Islet of Langerhans (tissue), 1 donor: ENCODE data around the genes ALG11 and PRR20A.

DNA sequence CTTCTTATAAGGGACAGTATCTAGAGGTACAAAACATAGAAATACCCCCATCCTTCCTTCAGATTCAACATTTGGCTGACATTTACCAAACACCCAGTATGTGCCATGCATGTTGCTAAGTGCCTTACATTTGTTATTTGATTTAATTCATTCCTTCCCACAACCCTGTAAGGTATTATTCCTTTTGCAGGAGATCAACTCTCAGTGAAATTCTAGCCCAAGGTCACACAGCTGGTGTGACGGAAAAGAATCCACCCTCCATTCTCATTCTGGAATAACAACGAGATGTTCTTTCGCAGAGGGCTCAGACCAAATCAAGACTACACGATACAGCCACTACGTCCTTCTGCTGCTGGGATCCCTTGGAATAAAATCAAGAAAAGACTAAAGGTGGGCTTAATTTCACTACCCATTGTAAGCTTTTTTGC, 67.7 kb downstream of the C13orf42 start:
- RRBS, result no CpG with 5 or more reads among the region's 5 CpGs

DNA sequence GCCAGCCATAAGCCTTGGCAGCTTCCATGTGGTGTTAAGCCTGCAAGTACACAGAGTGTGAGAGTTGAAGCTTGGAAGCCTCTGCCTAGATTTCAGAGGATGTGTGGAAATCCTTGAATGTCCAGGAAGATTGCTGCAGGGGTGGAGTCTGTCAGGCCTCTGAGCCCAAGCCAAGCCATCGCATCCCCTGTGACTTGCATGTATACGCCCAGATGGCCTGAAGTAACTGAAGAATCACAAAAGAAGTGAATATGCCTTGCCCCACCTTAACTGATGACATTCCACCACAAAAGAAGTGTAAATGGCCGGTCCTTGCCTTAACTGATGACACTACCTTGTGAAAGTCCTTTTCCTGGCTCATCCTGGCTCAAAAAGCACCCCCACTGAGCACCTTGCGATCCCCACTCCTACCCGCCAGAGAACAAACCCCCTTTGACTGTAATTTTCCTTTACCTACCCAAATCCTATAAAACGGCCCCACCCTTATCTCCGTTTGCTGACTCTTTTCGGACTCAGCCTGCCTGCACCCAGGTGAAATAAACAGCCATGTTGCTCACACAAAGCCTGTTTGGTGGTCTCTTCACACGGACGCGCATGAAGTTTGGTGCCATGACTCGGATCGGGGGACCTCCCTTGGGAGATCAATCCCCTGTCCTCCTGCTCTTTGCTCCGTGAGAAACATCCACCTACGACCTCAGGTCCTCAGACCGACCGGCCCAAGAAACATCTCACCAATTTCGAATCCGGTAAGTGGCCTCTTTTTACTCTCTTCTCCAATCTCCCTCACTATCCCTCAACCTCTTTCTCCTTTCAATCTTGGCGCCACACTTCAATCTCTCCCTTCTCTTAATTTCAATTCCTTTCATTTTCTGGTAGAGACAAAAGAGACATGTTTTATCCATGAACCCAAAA, 52.2 kb upstream of the FAM124A start:
- RRBS, result no CpG with 5 or more reads among the region's 20 CpGs

DNA sequence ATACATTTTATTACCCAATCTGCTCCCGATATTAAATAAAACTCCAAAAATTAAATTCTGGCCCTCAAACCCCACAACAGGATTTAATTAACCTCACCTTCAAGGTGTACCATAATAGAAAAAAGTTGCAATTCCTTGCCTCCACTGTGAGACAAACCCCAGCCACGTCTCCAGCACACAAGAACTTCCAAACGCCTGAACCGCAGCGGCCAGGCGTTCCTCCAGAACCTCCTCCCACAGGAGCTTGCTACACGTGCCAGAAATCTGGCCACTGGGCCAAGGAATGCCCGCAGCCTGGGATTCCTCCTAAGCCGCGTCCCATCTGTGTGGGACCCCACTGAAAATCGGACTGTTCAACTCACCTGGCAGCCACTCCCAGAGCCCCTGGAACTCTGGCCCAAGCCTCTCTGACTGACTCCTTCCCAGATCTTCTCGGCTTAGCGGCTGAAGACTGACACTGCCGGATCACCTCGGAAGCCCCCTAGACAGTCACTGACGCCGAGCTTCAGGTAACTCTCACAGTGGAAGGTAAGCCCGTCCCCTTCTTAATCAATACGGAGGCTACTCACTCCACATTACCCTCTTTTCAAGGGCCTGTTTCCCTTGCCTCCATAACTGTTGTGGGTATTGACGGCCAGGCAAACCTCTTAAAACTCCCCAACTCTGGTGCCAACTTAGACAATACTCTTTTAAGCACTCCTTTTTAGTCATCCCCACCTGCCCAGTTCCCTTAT, 50.1 kb upstream of the FAM124A start:
- RRBS, result no CpG with 5 or more reads among the region's 20 CpGs

GRCh38 chr13:51375884-51376322, 36.4 kb downstream of the SERPINE3 start:
- RRBS, result no CpG with 5 or more reads among the region's 4 CpGs

DNA sequence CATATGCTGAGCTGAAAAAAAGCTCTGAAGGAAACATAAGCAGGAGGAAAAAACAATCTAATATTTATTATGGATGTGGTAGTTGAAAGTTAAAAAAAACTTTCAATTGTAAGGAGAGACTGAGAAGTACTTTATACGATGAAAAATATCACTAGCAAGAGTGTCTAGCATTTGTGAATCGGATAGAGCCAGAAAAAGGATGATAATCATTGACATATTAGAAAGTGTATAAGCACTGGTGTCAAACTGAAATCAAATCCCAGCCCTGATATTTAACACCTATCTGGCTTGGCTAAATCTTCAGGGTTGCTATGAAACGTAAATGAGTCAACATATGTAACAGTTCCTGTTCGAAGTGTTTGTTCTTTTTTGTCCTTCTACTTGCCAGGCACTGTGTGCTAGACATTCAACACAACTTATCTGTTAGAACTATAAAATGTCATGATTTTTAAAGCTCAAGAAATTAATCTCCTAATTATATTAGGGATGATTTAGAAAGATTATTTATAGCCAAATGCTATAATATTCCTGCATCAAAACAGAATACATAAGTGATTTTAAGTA, 40.8 kb downstream of the SERPINE3 start:
- RRBS, result no CpG with 5 or more reads among the region's 4 CpGs

DNA sequence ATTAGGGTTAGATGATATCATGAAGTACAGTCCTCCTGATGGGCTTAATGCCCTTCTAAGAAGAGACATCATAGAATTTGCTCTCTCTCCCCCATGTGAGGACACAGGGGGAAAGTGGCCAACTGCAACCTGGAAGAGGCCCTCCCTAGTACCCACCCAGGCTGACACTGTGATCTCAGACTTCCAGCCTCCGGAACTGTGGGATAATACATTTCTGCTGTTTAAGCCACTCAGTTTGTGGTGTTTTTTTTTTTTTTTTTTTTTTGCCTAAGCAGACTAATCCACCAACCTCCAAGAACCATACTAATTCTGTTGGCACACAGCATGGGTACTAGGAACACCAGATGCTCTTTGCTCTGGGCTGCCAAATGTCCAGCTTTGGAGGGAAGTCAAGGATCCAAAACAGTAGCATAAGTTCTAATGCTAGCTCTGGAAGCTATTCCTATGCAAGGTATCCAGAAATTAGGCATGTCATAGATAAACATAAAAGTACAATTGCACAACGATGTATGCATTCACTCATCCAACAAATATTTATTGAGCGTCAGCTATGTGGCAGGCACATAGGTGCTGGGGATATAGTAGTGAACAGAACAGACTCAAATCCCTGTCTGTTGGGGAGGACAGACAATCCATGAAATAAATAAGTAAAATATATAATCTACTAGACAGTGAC, 64.5 kb upstream of the WDFY2 start:
- RRBS, result no CpG with 5 or more reads among the region's 3 CpGs

- RRBS, result no CpG with 5 or more reads among the region's 2 CpGs
Observed at GRCh38 chr13:51765635-51766028, 38.3 kb downstream of the DHRS12 start.

DNA sequence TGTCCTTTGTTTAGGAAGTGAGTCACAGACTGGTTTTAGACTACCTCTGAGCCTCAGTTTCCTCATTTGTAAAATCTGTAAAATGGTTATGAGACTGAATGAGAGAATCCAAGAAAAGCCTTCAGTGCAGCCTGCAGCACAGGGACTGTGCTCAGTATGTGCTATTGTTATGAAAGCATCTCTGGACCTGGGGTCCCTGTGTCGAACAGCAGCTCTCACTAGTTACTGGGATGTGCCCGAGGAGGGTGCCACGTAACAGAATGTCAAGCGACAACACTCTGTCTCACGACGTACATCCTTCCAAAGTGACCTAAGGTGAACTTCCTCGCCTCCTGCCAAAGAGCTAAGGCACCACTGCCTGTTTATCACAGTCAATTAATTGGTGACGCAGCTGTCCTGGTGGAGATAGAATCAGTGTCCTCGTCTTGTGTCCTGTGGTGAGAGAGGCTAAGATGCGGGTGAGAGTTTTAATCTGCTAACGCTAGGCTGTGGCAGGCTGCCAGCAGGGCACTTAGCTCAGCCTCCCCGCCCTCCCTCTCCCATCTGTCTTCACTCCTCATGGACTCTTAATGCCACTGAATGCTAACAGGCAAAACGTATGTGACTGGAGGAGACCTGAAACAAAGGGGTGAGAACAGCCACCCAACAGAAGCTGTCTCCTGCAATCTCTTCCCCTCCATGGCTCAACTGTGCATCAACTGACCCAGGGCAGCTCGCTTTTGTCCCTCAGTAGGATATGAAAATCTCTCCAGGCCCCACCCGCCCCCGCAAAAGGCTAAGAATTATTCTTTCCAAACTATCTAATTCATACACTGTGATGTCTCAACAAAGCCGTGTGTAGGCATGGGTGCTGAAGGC, 17.9 kb downstream of the DHRS12 start:
- RRBS, result no CpG with 5 or more reads among the region's 17 CpGs

DNA sequence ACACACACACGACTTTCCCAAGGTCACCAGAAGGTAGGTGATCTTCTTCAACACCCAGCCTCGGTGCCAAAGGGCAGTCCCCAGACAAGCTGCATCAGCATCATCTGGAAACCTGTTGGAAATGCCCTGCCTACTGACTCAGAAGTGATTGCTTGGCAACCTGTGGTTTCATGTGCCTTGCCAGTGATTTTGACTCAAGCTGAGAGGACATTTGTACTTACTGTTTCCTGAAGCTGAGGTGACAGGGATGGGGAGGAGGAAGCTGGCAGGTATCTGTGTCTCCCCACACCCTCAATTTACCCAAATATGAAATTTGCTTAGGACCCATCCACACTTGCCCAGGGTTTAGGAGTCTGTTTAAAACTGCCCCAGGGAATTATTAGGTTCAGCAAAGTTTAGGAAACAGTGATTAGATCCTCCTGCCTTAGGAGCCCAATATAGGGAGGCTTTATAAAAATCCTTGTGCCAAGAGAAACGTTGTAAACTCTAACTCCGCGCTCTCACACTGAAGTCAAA, 1.7 kb downstream of the DHRS12 start:
- RRBS, result no CpG with 5 or more reads among the region's 5 CpGs

GRCh38 chr13:52012284-52012780, at the start of gene ALG11:
Gene ALG11, plus strand, starts transcription at chr13:52012398.
- RRBS, result 4% methylated on average over 3 of the region's 22 CpGs

DNA sequence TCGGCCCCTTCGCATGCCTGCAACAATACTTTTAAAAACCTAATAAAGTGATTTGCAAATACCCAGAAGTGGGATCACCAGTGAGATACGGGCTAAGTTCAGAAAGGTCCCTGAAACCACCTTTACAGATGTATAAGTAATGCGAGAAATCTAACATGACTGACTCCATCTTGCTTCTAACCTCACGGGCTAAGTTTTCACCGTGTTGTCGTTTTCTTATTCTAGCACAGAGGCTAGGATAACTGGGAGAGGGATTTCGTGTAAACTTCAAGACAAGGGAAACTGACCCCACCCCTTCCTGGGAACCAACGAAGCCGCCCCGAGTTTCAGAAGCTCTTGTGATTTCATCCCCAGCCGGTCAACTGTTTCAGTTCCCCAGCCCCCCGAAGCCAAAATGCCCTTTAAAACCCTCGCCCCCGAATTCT, 697 bp downstream of the NEK3 start:
- RRBS, result no CpG with 5 or more reads among the region's 15 CpGs

- RRBS, result no CpG with 5 or more reads among the region's 7 CpGs
Observed at GRCh38 chr13:52193329-52193911, 34.0 kb upstream of the NEK3 start.

DNA sequence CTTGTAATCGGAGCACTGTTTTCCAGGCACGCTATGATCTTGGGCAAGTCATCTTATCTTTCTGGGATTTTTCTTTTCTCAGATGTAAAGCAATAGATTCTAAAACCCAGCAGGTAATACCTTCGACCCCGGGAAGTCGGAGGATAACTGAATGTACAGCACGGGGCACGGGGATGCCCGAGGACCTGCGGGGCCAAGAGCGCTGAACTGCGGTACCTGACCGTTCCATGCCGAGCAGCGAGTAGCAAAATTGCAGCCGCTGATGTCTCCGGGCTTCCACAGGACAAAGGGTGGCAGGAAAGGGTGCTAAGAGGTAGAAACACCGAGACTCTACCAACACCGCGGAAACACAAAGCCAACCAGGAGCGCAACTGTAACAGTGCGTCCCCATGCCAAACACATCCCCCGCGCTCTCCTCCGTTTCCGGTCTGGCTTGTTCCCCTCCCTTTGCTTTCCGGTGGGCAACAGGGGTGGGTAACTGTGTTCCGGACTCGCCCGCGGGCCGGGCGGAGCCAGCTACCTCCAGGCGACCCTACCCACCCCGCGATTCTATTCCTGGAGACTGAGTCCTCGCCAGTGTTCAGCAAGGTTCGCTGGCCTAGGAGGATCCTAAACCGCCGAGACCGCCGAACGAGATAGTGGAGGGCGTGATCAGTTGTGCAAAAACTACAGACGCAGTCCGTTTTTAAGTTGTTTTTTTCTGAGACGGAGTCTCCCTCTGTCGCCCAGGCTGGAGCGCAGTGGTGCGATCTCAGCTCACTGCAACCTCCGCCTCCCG, 34.8 kb upstream of the NEK3 start:
- RRBS, result no CpG with 5 or more reads among the region's 51 CpGs

DNA sequence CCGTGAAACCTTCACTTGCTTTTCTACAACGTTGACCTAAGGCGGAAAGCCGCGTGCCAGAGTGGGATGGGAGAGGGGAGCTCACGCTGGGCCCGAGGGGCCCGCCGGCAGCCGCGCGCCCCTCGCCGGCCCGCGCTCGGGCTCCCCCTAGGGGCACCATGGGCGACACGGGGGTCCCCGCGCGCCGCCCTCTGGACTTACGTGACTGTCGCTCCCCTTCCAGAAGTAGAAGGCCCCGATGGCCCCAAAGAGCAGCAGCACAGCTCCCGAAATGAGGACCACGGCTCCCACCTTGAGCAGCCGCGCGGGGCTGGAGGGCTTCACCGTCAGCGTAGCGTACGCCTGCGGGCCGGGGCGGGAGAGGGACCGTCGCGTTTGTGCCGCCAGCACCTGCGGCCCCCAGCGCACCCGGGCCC, 782 bp downstream of the CNMD start:
- RRBS, result 4% methylated on average over 9 of the region's 45 CpGs

DNA sequence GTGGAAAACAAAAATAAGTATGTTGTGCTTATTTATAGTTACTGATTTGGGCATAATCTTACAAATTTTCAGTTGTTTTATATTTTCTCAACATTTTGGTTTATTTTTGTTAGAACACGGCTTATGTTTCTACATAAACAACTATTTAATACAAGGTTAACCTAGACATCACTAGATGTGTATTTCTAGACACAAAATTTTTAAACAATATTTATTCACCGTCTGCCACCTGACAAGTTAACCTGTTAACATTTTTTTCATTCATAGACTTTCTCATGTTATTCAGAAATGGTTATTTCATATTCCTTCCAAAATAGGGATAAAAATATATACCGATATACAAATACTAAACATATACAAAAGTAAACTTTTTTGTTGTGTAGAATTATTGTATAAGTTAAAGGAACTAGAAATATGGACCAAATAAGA, 68.8 kb upstream of the PRR20A start:
- RRBS, result no CpG with 5 or more reads among the region's 3 CpGs

- RRBS, result no CpG with 5 or more reads among the region's 3 CpGs
Observed at GRCh38 chr13:57075531-57076107, 65.1 kb upstream of the PRR20A start.

DNA sequence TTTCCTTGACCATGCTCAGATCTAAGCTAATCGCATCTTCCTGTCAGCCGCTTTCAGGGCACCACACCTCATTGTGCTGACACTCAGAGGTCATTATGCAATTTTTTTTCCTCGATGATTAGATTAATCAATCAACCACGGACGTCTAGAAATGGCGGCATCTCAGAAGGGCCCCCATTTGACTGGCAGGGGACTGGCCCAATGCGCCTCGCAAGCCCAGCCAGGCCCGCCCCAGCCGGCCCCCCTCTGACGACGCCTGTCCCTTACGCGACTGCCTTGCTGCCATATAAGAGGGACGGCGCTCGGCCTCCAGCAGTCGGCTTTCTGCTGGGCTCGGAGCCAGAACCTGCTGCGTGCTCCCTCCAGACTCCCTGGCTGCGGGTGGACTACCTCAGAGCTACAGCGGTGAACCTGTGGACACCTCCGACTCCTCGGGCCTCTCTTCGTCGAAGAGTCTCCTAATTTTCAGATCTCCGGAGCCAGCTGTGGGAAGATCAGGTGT, at the start of gene PRR20A:
Gene PRR20A, plus strand, starts transcription at position 285 of the 502 bp plus-strand sequence.
- RRBS, result no CpG with 5 or more reads among the region's 27 CpGs

- RRBS, result 7% methylated on average over 11 of the region's 42 CpGs
Observed at GRCh38 chr13:57632142-57632774, 714 bp downstream of the PCDH17 start.

DNA sequence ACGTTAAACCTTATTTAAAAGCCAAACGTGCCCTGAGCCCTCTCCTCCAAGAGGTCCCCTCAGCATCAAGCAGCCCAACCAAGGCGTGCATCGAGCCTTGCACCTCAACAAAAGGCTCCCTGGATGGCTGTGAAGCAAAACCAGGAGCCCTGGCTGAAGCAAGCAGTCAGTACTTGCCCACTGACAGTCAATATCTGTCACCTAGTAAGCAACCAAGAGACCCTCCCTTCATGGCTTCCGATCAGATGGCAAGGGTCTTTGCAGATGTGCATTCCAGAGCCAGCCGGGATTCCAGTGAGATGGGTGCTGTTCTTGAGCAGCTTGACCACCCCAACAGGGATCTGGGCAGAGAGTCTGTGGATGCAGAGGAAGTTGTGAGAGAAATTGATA, 93.3 kb downstream of the PCDH17 start:
- RRBS, result no CpG with 5 or more reads among the region's 6 CpGs